ENCODE data around the genes LGALS13, FBL and ZNF780A.

DNA sequence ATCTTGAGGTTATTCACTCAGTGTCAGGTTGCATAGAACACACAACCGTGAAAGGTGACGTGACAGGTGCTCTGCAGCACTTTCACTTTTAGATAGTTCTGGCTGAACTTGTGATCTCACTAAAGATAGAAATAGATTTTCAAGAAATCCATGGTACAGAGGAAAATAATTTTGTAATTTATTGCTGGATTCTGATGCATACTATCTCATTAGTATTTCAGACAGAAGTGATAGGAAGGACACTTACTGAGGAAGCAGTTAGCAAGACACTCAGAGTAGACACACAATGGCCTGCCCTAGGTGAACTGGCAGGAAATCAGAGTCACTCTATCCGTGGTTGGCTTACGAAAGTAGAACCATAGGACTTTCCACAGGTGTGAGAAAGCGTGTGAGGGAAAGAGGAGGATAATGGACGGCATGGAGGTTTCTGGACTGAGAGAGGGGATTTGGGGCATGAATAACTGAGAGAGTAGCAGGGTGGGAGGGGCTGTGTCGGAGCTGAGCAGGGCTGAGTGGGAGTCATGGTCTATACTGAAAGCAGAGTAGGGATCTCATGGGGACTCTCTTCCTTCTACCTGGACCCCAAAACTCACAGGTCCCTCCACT lies 18.6 kb upstream of the EID2 start:
- PRO-cap = no peak
- RAMPAGE, long total RNA, 2 experiments = no peak in any of the 2 experiments

DNA sequence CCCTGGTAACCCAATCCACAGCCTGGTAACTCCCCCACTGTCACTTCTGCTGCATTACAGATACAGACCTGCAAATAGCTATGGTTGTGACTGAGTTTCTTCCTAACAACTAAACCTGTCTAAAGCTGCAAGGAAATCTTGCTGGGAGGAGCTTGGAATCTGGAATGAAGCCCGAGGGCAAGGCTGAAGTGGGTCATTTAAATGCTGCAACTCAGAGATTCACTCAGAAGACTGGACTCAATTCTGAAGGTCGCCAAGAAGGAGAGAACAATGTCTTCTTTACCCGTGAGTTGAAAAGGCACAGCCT lies at the start of gene LGALS13:
LGALS13 (plus strand) TSS at position 226 of the 307 bp plus-strand sequence.
- PRO-cap = no peak
- RAMPAGE, long total RNA, 2 experiments = no peak in any of the 2 experiments

- PRO-cap = bidirectional peak, plus-strand start at chr19:39846470, minus-strand start at chr19:39846366
- RAMPAGE, long total RNA, 2 experiments = start-site peak on the minus strand in 2 of 2 experiments, at chr19:39846348-39846382 at its widest, 60 to 439 reads per replicate
Measured at GRCh38 chr19:39845530-39846605, at the start of gene FBL. Gene FBL (minus strand): TSS chr19:39846379.

- PRO-cap = no peak
- RAMPAGE, long total RNA, 2 experiments = no peak in any of the 2 experiments
Measured at GRCh38 chr19:39872078-39872814, 26.1 kb upstream of the FBL start.

DNA sequence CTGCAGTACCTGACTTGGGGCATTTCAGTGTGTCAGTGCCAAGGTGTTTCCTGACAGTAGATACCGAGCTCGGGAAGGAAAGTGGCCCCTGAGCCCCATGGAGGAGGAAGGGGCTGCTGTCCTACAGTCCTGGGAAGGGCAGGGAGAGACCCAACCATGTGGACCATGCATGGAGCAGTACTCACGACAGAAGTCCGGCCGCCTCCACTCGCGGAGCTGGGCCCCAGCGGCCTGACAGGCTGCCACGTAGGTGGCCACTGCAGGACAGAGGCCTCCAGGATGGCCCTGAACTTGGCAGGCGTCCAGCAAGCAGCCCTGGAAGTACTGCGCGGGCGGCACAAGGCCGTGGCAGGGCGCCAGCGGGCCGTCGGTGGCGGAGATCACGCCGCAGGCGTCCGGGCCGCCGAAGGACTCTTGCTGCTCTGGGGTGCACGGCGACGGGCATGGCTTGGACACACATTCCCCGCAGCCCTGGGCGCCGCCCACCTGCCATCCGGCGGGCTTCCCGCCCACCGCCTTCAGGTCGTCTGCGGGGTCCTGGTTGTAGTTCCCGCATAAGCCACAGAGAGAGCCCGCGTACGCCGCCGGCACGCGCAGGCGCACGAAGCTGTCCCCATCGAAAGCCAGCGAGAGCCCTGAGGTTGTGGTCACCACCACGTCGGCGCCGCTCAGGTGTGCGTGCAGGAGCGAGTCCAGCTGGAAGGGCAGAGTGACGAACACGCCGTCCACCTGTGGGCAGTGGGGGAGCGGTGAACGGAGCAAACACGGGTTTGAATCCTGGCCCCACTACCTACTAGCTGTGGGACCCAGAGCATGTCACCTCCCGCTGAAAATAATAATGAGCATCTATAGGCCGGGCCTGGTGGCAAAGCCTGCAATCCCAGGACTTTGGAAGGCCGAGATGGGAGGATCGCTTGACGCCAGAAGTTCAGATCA lies 45.5 kb upstream of the FBL start:
- PRO-cap = no peak
- RAMPAGE, long total RNA, 2 experiments = no peak in any of the 2 experiments

GRCh38 chr19:39897844-39898184 lies 51.6 kb upstream of the FBL start:
- PRO-cap = no peak
- RAMPAGE, long total RNA, 2 experiments = no peak in any of the 2 experiments

GRCh38 chr19:39951631-39951961 lies 19.4 kb upstream of the PSMC4 start:
- PRO-cap = no peak
- RAMPAGE, long total RNA, 2 experiments = no peak in any of the 2 experiments

DNA sequence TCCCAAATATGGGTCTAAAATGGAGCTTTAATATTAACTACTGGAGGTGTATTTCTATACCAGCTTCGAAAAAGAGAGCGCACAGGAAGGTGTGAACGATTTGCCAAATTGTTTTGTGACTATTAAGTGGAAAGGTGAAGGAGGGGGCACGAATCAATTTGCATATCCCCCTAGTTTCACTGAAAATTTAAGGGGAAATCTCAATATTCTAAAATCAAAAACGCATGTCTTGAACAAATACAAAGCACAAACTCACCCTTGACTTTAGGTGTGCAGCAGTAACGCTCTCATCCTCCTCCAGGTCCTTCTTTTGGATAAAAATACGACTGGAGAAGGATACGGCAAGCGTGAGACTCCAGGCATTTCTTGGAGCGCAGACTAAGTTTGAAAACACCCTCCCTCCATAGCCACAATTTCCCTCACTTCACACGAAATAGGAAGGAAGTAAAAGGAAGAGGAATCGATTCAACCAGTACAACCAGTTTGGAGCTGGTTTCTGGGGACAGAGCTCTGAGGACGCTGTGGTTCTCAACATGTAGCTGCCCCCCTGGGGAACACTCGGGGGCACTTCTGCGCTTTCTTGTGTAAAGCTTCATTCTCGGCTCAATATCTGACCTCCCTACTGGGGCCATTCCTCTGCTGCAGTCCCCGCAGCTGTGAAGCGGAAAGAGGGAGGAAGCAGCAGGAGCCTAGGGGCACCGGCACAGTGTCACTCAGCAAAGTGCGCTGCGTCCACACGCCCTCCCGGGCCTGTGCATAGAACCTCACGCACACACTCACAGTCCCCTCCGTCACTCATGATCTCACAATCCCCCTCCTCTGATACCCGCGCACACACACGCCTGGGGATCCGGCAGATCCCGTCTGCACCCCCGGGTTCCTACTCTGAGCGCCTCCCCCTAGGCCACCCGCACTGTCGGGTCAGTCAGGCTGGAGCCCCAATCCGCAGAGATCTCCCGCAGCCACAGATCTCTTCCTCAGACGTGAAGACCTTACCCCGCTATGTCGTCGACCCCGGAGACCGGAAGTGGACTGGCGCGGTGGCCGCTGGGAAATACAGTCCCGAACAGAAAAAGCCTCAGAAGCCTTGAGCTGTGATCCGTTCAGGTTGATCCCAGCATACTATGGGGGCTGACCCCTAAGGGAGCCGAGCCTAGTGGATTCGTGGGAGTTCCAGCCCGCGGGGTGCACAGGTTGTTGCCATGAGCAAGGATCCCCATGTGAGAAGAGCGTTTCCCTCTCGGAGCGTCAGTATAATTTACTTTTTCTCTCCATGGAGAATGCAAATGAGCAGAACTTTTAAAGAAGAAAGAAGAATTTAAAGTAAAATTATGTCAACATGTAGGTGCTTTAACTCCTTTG lies at the start of gene ZNF780A:
ZNF780A (minus strand) TSS at position 1,034 of the 1,362 bp plus-strand sequence.
- PRO-cap = unidirectional peak, plus-strand start at position 475 of the sequence; bidirectional peak, plus-strand start at position 1,081 of the sequence, minus-strand start at position 1,029 of the sequence
- RAMPAGE, long total RNA, 2 experiments = start-site peak on the minus strand in 2 of 2 experiments, centred at positions 987 to 995 of the sequence, 67 to 131 reads per replicate

- PRO-cap = no peak
- RAMPAGE, long total RNA, 2 experiments = no peak in any of the 2 experiments
Measured at GRCh38 chr19:40265802-40266524, 19.2 kb downstream of the AKT2 start.

GRCh38 chr19:40322847-40323441 lies 25.3 kb downstream of the C19orf47 start:
- PRO-cap = no peak
- RAMPAGE, long total RNA, 2 experiments = no peak in any of the 2 experiments

- PRO-cap = no peak
- RAMPAGE, long total RNA, 2 experiments = no peak in any of the 2 experiments
Measured at GRCh38 chr19:40410002-40410285, 3.2 kb downstream of the PRX start.

GRCh38 chr19:40420376-40421619 lies 5.0 kb downstream of the SERTAD1 start:
- PRO-cap = unidirectional peak, plus-strand start at chr19:40420871; bidirectional peak, plus-strand start at chr19:40421132, minus-strand start at chr19:40420987; bidirectional peak, plus-strand start at chr19:40421434, minus-strand start at chr19:40421271
- RAMPAGE, long total RNA, 2 experiments = no peak in any of the 2 experiments

- PRO-cap = unidirectional peak, plus-strand start at chr19:40433572; unidirectional peak, minus-strand start at chr19:40433645
- RAMPAGE, long total RNA, 2 experiments = no peak in any of the 2 experiments
Measured at GRCh38 chr19:40433207-40433707, 7.5 kb upstream of the SERTAD1 start.

DNA sequence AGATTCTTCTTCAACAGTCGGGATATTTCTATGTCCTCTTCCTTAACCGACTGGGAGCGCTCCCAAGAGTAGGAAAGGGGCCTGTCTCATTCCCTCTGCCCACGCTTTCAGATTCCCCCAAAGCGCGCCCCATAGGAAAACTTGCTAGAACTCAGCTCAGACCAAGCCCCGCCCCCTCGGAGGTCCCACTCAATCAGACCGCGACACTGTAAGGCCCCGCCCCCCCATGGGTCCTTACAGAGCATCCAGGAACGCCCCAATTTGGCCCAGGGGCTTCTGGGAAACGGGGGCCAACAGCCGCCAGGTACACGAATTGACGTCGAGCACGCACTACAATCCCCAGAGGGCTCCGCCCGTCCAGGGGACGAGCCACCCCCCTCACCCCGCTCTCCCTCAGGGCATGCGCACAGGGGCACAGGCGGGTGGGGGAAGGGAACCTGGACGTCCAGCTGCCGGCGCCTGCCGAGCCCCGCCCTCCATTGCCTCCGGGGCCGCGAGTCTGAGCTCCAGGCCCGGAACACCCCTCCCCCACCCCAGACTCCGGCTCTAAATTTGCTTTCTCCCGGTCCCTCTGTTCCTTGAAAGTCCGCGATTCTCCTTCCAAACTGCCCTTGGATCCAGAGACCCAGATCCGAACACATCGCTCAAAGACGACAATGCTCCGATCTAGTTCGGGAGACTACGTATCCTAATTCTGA lies 1.0 kb downstream of the SERTAD3 start:
- PRO-cap = bidirectional peak, plus-strand start at position 479 of the sequence, minus-strand start at position 153 of the sequence
- RAMPAGE, long total RNA, 2 experiments = no peak in any of the 2 experiments

GRCh38 chr19:40523050-40523703 lies 53.5 kb upstream of the SHKBP1 start:
- PRO-cap = no peak
- RAMPAGE, long total RNA, 2 experiments = no peak in any of the 2 experiments

- PRO-cap = no peak
- RAMPAGE, long total RNA, 2 experiments = no peak in any of the 2 experiments
Measured at GRCh38 chr19:40582608-40583627, 6.2 kb downstream of the SHKBP1 start.

DNA sequence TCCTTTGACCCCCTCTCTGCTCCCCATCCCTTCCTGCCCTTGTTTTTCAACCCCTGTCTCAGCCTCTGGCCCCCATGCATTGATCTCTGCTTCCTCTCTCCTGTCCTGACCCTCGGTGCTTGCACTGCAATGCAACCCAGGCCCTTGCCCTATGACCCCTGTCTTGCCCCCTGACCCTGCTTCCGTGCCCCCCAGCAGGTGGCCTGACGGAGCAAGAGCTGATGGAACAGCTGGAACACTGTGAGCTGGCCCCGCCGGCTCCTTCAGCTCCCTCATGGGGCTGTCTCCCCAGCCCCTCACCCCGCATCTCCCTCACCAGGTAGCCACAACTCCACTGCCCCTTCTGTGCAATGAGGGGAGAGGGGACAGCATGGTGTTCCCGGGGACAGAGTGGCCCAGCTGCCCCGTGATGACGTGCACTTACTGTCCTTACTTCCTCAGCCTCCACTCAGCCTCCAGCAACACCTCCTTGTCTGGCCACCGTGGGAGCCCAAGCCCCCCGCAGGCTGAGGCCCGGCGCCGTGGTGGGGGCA lies 10.6 kb upstream of the LTBP4 start:
- PRO-cap = no peak
- RAMPAGE, long total RNA, 2 experiments = no peak in any of the 2 experiments

GRCh38 chr19:40597855-40598973 lies 3.0 kb upstream of the LTBP4 start:
- PRO-cap = bidirectional peak, plus-strand start at chr19:40598469, minus-strand start at chr19:40598173; unidirectional peak, plus-strand start at chr19:40598509
- RAMPAGE, long total RNA, 2 experiments = no peak in any of the 2 experiments

- PRO-cap = bidirectional peak, plus-strand start at chr19:40718267, minus-strand start at chr19:40718233
- RAMPAGE, long total RNA, 2 experiments = no peak in any of the 2 experiments
Measured at GRCh38 chr19:40717794-40718492, 1.0 kb downstream of the ITPKC start.

- PRO-cap = unidirectional peak, plus-strand start at chr19:40750902; bidirectional peak, plus-strand start at chr19:40751203, minus-strand start at chr19:40751069
- RAMPAGE, long total RNA, 2 experiments = start-site peak on the plus strand in 1 of 2 experiments, at chr19:40750885-40750903 at its widest, 29 reads per replicate
Measured at GRCh38 chr19:40750785-40751129, 246 bp upstream of the SNRPA start.

Measured in right atrium auricular region (tissue), 2 donors.